ENCODE data around the genes EHD1 and FAM89B.

GRCh38 chr11:64877666-64878740 is at the start of gene EHD1:
EHD1 (minus strand) TSS chr11:64878621.
- PRO-cap, 2 experiments = peak in 2 of 2 experiments; most common minus-strand start chr11:64878621 (in 2)

DNA sequence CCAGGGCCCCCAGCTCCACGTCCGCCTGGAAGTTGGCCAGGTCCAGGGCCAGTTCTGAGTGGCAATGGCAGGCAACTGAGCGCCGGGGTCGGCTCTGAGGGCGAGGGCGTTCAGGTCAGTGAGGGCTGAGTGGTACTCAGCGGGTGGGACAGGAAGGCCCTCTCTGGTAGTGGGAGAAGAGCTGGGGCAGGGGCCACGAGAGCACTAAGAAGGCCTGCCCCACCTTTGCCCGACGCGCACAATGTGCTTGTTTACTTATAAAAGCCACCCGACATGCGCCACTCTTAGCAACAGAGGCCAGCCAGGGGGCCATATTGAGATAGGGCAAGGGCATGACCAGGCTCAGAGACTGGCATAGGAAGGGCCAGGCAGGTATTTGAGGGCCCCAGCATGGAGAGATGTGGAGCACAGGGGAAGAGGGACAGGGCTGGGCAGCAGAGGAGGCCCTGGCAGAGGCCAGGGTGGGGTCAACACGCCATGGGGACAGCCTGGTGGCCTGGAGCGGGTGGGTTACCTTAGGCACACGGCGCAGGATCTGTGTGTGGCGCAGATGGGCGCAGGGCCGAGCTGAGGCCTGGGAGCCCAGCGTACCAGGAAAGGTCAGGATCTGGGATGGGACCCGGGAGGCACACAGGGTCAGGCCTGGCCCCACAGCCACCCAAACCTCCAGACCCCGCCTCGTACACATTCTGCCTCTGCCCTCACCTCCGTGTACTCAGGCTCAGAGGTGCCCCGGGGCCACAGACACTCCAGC is 6.7 kb downstream of the ATG2A start:
- PRO-cap, 2 experiments = no peak in any of the 2 experiments

GRCh38 chr11:64911782-64912165 is 5.2 kb downstream of the ATG2A start:
- PRO-cap, 2 experiments = no peak in any of the 2 experiments

DNA sequence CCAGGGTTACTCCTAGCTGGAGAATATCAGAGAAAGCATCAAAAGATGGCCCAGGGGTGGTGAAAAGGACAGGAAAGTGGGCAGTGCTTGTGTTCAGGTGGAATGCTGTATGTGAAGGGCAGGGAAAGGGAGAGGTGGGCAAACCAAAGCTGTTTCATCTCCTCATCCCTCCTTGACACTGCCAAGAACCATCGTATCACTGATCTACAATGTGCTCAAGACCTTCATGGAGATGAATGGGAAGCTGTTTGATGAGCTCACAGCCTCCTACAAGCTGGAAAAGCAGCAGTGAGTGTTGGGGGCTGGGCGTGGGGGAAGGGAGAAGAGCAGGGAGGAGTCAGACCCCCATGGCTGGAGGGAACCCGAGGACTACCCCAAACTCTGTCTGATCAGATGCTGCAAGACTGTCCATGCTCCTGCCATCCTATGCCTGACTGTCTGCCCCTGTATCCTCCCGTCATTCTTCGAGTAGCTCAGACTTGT is 2.7 kb downstream of the GPHA2 start:
- PRO-cap, 2 experiments = no peak in any of the 2 experiments

DNA sequence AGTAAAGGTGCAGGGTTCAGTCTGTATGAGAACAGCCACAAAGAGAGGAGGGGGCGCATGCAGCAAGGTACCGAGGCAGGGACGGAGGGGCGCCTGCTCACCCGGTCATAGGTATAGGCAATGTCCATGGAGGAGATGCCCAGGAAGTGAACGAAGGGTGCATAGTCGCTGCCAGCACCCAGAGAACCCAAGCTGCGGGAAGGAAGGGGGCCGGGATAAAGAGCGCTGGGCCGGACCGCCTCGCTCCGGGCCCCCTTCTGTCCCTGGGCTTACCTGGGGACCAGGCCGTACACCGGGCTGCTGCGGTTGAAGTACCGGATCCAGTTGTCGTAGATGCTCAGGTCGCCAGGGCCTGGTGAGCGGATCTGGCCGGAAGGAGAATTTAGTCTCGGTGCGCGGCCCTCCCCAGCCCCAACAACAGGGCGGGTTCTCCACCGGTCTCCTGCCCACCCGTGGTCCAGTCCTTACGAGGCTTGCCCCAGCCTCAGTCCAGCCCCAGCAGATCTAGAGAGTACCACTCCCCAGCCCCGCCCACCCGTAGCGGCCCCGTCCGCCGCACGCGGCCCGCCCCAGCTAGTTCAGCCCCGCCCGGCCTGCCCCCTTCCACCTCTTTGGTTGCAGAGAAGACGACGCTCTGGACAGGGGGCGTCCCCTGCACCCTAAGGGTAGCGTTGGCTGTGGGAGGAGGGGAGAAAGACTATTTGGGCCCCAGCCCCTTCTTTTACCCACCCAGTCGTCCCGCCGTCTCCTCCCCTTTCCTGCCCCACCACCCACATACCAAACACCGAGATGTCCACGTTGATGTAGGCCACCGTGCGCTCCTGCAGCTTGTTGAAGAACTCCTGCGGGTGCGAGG is 6.6 kb downstream of the SAC3D1 start:
- PRO-cap, 2 experiments = no peak in any of the 2 experiments

GRCh38 chr11:65120534-65121292 is 1.2 kb downstream of the FAU start:
- PRO-cap, 2 experiments = no peak in any of the 2 experiments

- PRO-cap, 2 experiments = no peak in any of the 2 experiments
Observed at GRCh38 chr11:65127186-65128186, 5.4 kb downstream of the MRPL49 start.

- PRO-cap, 2 experiments = no peak in any of the 2 experiments
Observed at GRCh38 chr11:65290492-65291405, 23.9 kb upstream of the CDC42EP2 start.

DNA sequence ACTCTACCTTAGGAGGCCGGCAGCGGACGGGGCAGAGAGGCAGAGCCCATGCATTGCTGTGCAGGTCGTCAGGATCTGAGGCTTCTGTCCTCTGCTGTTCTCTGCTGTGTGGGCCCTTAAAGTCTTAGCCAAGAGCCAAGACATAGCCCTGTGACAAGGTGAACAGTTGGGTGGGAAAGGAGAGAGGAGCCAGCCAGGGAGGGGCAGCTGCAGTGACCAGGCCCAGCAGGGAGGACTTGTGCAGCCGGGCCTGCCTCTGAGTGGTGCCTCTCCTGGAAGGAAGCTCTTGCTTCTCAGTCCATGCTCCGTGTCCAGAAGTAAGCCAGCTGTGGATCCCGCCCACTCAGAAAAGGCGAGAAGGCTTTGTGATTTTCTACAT is 17.5 kb upstream of the CDC42EP2 start:
- PRO-cap, 2 experiments = no peak in any of the 2 experiments

DNA sequence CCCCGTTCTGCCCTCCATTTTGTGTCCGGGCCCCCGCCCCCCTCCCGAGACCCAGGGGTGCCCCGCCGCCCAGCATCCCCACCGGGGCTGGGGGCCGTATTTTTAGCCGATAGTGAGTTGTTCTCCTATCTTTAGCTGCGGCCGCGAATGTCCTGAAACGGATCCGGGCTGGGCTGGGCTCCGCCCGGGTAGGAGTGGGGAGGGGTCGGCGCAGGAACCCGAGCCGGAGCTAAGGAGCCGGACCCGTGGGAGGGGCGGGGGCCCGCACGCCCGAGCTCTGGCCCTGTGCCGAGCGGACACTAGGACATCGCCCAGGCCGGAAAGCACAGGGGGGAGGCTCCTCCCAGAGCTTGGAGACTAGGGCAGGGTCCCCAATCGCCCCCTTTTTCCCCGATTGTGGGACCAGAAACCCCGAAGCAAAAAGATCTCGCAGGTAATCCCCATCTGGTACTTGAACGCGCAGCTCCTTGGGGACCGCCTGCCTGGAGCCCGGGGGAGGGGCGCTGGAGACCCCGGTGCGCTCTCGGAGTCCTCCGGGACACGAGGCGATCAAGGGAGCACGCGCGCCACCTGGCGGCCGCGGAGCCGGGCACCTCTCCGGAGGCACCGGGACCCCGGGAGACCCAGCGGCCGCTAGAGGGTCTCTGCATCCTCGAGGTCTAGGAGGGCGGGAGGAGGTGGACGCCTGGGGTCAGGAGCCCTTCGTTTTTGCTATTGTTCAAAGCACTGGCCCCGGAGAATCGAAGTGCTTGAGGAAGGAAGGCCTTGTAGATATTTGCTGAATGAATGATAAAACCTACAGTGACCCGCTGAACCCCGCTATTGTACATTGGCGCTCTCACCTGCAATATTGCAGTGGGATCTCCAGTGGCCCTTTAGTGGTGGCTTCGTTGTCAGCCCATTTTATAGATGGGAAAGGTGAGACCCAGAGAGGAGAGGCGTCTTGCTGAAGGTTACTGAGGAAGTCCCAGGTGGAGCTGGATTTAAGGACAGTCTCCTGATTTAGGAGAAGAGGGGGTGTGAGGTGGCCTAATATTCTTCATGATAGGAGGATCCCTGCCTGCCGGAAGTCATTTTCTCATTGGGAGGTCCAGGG is 861 bp downstream of the CDC42EP2 start:
- PRO-cap, 2 experiments = no peak in any of the 2 experiments

GRCh38 chr11:65422779-65423521 is 36.5 kb downstream of the FRMD8 start:
- PRO-cap, 2 experiments = peak in 2 of 2 experiments; most common plus-strand start chr11:65422798 (in 2)

DNA sequence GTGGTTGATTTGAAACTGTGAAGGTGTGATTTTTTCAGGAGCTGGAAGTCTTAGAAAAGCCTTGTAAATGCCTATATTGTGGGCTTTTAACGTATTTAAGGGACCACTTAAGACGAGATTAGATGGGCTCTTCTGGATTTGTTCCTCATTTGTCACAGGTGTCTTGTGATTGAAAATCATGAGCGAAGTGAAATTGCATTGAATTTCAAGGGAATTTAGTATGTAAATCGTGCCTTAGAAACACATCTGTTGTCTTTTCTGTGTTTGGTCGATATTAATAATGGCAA is 39.0 kb downstream of the FRMD8 start:
- PRO-cap, 2 experiments = no peak in any of the 2 experiments

DNA sequence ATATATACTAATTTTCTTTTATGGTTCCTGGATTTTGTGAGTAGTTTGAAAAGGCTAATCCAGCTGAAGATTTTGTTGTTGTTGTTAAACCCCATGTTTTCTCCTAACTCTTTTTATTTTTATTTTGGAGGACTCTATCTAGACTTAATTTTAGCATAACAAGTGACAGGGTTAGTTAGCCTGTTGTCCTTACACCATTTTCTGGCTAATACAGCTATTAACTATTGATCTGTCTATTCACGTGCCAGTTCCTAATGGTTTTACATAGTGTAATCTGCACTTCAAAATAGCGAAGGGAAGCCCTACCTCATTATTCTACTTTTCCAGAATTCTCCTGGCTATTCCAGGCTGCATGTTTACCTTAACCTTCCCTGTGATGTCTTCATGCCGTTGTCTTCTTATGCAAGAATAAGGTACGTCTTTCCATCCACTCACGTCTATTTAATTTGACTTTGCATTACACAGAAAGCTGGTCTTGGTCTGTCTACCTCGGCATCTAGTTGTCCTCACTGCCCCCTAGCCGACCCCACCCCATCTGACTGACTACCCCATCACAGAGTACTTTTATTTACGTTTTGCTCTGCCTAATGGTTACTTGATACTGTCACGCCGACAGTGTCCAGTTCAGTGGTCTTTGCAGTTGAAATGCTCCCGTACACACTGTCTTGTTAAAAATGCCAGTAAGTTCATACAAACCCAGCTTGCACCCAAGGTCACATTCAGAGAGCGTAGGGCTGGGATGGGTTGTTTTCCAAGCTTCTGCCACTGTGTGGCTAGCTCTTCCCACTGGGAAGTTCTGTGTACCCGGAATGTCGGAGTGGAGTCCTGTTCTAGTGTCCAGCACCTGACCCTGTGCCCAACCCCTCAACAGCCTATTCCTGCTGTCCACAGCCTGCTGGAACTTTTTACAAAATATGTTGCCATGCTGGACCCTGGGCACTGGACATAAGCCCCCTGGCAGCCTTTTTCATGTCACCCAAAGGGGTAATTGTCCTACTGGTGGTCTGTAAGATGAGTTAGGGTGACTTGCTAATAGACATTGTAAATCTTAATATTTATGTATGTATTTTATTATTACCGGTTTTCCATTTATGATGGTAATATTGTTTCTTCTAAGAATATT is 51.2 kb downstream of the FRMD8 start:
- PRO-cap, 2 experiments = no peak in any of the 2 experiments

DNA sequence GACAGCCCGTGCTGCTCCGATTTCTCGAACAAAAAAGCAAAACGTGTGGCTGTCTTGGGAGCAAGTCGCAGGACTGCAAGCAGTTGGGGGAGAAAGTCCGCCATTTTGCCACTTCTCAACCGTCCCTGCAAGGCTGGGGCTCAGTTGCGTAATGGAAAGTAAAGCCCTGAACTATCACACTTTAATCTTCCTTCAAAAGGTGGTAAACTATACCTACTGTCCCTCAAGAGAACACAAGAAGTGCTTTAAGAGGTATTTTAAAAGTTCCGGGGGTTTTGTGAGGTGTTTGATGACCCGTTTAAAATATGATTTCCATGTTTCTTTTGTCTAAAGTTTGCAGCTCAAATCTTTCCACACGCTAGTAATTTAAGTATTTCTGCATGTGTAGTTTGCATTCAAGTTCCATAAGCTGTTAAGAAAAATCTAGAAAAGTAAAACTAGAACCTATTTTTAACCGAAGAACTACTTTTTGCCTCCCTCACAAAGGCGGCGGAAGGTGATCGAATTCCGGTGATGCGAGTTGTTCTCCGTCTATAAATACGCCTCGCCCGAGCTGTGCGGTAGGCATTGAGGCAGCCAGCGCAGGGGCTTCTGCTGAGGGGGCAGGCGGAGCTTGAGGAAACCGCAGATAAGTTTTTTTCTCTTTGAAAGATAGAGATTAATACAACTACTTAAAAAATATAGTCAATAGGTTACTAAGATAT is 26.2 kb upstream of the SCYL1 start:
- PRO-cap, 2 experiments = peak in 2 of 2 experiments; most common plus-strand start position 563 of the sequence (in 2); most common minus-strand start position 127 of the sequence (in 2)

GRCh38 chr11:65525264-65526143 is 621 bp downstream of the SCYL1 start:
- PRO-cap, 2 experiments = no peak in any of the 2 experiments

- PRO-cap, 2 experiments = peak in 2 of 2 experiments; most common plus-strand start chr11:65572538 (in 1); most common minus-strand start chr11:65572254 (in 1)
Observed at GRCh38 chr11:65571938-65572629, at the start of gene FAM89B. FAM89B (plus strand) TSS chr11:65572538.

DNA sequence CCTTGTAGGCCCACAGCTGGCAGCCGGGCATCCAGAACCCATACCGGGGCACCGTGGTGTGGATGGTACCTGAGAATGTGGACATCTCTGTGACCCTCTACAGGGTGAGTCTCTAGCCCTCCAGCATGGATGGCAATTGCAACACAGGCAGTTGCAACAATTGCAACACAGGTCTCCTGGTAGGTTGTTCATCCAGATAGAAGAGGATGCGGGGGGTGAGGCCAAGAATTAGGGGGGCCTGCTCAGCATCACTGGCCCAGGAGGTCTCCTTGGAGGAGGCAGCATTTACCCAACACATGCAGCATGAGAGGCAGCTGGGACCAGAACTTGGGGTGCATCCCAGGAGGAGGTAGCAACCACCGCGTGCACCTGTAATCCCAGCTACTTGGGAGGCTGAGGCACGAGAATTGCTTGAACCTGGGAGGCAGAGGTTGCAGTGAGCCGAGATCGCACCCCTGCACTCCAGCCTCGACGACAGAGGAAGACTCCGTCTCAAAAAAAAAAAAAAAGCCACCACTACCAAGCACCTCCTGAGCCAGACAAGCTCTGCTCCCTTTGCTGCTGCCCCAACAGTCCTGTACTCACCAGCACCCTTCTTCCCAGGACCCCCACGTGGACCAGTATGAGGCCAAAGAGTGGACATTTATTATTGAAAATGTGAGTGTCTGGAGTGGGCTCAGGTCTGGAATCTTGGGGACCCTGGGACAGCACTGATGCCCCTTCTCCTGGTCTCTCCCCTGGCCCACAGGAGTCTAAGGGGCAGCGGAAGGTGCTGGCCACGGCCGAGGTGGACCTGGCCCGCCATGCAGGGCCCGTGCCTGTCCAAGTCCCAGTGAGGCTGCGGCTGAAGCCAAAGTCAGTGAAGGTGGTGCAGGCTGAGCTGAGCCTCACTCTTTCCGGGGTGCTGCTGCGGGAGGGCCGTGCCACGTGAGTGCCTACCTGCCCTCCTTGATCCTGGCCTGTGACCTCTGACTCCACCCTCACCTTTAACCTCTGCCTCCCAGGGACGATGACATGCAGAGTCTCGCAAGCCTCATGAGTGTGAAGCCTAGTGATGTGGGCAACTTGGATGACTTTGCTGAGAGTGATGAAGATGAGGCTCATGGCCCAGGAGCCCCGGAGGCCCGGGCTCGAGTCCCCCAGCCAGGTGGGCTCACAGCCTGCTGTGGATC is 3.9 kb downstream of the EHBP1L1 start:
- PRO-cap, 2 experiments = no peak in any of the 2 experiments

DNA sequence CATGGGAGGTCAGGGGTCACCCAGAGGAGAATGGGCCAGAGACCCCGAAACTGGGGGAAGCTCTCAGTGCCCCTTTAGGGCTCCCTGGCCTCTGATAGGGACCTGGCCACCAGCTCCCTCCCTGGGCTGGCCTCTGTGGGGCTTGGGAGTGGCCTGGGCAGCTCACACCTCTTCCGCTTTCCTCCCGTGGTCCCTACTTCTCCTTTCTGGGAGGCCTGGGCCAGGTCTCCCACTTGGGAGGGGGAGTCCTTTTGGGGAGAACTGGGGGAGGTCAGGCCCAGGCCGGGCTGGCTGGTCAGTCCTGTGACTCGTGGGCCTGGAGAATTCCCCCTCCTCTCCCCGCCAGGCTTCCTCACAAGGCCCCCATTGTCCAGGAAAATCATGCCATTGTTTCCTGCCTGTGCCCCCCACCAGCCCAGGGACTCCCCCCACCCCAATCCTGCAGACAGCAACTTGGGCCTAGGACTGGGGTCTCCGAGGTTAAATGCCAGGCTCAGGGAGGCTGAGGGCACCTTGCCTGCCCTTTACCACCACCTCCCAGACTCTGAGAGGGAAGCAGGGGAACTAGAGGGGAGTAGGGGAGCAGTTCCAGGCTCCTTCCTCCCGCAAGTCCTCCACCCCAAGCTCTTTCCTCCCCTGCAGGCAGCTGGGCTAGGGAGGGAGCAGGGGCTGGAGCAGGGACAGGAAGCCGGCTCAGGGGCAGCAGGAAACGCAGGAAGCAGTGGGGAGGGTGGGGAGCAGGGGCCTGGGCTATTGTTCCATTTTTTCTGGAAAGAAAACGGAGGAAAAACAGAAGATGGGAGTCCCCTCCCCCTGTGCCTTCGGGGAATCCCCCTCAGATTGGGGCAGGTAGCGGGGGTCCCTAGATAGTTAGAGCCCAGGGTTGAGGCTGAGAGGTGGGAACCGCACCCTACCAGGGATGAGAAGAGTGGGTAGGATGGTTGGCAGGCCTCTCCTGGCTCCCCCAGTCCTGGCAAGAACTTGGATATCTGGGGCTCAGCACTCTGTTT is 2.7 kb downstream of the MAP3K11 start:
- PRO-cap, 2 experiments = no peak in any of the 2 experiments

- PRO-cap, 2 experiments = no peak in any of the 2 experiments
Observed at GRCh38 chr11:65646241-65646471, 8.3 kb downstream of the SIPA1 start.

- PRO-cap, 2 experiments = no peak in any of the 2 experiments
Observed at GRCh38 chr11:65692522-65693063, 19.5 kb upstream of the KAT5 start.

Data from Colon Carcinoma Metastatic in the Brain (tissue), 2 donors.